Measurements from ENCODE around the genes ZC3H12D, KATNA1 and RAET1G.

- PRO-cap, 2 experiments = no peak in any of the 2 experiments
These were observed 2.6 kb upstream of the SUMO4 start for GRCh38 chr6:149397397-149397960.

GRCh38 chr6:149484340-149485335 lies at the start of gene ZC3H12D:
Gene ZC3H12D (minus strand): TSS chr6:149485014.
- PRO-cap, 2 experiments = peak in 2 of 2 experiments; most common plus-strand start chr6:149485257 (in 2); most common minus-strand start chr6:149484843 (in 2)

- PRO-cap, 2 experiments = no peak in any of the 2 experiments
These were observed 20.5 kb upstream of the ZC3H12D start for GRCh38 chr6:149505197-149505886.

DNA sequence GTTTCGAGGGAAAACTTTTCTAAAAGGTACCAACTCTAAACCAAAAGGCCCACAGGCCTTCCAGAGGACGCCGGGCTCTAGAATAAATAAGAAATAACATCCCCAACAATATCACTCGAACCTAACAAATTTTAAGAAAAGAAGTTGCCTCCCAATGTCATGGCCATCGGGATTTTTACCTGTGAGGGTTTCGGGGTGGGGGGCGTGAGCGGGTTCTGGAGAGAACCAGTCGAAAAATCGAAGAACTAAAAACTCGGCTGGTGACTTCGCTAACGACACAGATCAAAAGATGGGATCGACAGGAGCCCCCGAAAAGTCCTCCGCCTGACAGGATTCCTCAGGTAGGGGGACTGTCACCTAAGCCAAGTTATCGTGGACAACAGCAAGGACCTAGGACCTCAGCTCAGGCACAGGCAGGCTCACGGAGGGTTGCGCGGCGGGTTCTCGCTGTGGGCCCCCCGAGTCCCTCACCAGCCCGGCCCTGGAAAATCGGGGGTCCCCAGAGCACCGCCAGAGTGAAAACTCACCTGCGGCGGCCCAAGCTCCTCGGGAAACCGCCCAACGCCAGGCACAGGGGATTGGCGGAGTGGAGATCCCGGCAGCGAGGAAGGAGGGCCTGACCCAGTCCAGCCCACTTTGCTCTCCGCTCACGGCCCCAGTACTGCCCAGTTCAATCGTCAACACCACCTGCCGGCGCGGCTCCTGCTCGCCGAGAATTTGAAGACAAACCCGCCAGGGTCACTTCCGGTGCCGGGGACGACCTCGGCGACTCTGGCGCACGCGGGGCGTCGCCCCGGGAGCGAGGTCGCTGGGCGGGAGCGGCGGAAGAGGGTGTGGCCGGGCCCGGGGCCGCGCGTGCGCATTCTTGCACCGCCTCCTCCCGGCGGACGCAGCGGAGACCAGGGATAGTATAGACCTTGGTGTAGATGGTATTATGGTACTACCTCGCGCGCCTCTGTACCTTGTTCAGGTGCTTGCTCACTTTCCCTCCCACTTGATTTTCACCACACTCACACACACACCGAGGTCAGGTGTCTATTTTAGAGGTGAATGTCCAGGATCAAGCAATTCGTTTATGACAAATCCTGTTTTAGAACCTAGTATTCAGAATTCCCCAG lies at the start of gene KATNA1:
TSS of gene KATNA1 (minus strand) at position 773 of the 1,118 bp plus-strand sequence.
- PRO-cap, 2 experiments = peak in 2 of 2 experiments; most common plus-strand start position 788 of the sequence (in 1); most common minus-strand start position 773 of the sequence (in 2)

- PRO-cap, 2 experiments = no peak in any of the 2 experiments
These were observed 28.0 kb downstream of the LATS1 start for GRCh38 chr6:149689870-149690321.

GRCh38 chr6:149890599-149890992 lies 7.3 kb downstream of the RAET1E start:
- PRO-cap, 2 experiments = no peak in any of the 2 experiments

GRCh38 chr6:149897284-149897923 lies 509 bp downstream of the RAET1E start:
- PRO-cap, 2 experiments = peak in 1 of 2 experiments; most common plus-strand start chr6:149897397 (in 1)

- PRO-cap, 2 experiments = peak in 2 of 2 experiments; most common plus-strand start chr6:149923276 (in 1); most common minus-strand start chr6:149923088 (in 2)
These were observed at the start of gene RAET1G for GRCh38 chr6:149923002-149923463. Gene RAET1G (minus strand): TSS chr6:149923121.

GRCh38 chr6:149925321-149926695 lies 2.9 kb upstream of the RAET1G start:
- PRO-cap, 2 experiments = peak in 2 of 2 experiments; most common minus-strand start chr6:149926296 (in 2)

GRCh38 chr6:149938435-149939175 lies 3.2 kb upstream of the ULBP2 start:
- PRO-cap, 2 experiments = no peak in any of the 2 experiments

- PRO-cap, 2 experiments = no peak in any of the 2 experiments
These were observed 12.0 kb upstream of the RAET1L start for GRCh38 chr6:150037261-150037783.

DNA sequence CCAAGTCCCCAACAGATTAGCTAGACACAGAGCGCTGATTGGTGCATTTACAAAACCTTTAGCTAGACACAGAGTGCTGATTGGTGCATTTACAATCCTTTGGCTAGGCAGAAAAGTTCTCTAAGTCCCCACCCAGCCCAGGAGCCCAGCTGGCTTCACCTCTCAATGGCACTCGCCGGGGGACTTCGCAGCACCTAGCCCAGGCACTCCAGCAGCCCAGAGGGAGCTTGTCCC lies 27.3 kb upstream of the PPP1R14C start:
- PRO-cap, 2 experiments = no peak in any of the 2 experiments

GRCh38 chr6:150191400-150192130 lies 48.7 kb downstream of the PPP1R14C start:
- PRO-cap, 2 experiments = no peak in any of the 2 experiments

DNA sequence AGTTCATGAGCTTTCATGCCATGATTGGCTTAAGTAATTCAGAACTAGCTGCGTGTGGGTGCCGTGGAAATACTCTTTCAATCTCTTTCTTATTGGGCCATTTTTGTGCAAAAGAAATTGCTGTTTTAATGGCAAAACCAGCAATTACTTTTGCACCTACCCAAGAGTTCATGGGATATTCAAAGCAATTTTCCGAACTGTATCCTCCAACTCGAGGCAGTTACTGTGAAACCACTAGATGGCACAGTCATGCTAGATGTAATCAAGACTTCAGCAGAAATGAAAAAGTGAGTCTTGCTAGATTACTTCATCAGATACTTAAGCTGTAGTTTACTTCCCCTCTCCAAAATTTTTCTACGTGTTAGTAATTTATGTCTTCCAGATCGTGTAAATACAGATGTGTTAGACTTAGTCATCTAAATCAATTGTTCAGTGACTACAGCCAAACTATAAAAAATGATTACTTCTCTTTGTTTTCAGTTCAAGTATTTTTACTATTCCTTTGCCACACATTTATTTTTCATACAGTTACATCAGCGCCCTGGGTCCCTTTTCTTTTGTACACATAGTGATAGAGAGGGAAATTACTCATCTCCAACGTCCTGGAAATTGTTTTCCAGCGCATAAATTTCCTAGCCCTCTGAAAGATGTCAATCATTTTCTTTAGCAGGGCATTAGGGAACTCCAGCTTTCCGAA lies 49.4 kb downstream of the IYD start:
- PRO-cap, 2 experiments = no peak in any of the 2 experiments

GRCh38 chr6:150452625-150453554 lies 84.1 kb downstream of the IYD start:
- PRO-cap, 2 experiments = no peak in any of the 2 experiments

GRCh38 chr6:150485836-150486509 lies 113.7 kb upstream of the PLEKHG1 start:
- PRO-cap, 2 experiments = peak in 1 of 2 experiments; most common minus-strand start chr6:150486078 (in 1)

- PRO-cap, 2 experiments = peak in 1 of 2 experiments; most common minus-strand start chr6:150492582 (in 1)
These were observed 107.3 kb upstream of the PLEKHG1 start for GRCh38 chr6:150492511-150492708.

GRCh38 chr6:150600069-150601180 lies 740 bp downstream of the PLEKHG1 start:
- PRO-cap, 2 experiments = peak in 2 of 2 experiments; most common plus-strand start chr6:150600654 (in 1); most common minus-strand start chr6:150600526 (in 1)

- PRO-cap, 2 experiments = no peak in any of the 2 experiments
These were observed 33.7 kb downstream of the PLEKHG1 start for GRCh38 chr6:150633166-150634000.

DNA sequence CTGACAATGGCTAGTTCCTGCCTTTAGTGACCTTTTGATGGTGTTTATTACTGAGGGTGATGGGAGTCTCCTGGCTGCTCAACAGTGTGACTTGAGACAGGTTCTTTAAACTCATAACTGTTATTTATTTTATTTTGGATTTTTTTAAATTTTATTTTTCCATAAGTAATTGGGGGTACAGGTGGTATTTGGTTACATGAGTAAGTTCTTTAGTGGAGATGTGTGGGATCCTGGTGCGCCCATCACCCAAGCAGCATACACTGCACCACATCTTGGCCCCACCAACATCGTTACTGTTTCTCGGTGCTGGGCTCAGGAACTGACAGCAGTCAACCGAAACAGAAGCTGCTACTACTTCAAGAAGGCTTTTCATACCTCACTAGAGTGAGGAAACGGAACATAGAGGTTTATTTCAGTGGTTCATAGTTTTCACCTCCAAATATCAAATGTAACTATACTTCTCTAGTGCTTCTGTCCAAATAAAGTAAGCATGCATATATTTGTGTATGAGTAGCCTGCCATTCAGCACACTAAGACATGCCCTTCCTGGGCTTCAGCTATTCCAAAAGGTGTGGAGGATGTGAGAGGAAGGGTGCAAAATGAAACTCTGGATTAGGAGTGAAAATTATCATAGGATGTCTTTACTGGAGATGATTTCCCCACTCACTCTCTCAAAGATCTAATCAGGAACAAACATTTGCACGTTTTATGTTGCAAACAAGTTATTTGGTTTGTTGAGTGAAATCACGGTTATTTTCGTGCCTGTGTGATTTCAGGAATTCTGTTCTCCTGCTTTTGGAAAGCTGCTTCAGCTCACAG lies 90.6 kb downstream of the PLEKHG1 start:
- PRO-cap, 2 experiments = no peak in any of the 2 experiments

Data from Colon Carcinoma Metastatic in the Lung (tissue), 2 donors.